ENCODE measurements around a stretch of chr3.

GRCh38 chr3:120402566-120403105, 48.2 kb downstream of the FSTL1 start:
- PRO-cap, result no peak
CAGE:
- cytosol, long polyA plus RNA, result no peak
- long polyA plus RNA, result no peak
- nucleus, long polyA plus RNA, result no peak

DNA sequence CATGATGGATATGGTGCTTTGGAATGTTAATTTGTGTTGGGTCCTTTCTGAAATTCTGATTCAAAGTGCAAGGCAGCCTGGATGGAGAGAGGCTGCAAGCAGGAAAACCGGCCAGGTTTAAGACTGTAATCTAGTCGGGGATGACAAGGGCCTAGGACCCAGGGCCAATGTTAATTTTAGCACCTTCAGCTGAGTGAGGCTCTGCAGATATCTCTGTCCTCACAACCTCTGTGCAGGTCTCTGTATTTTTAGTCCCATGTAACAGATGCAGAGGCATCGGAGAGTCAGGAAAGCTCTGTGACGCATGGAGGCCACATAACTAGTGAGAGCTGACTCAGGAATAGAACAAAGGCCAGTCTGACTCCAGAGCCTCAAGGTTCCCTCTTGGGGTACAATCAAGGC, 31.1 kb downstream of the FSTL1 start:
- PRO-cap, result no peak
CAGE:
- cytosol, long polyA plus RNA, result no peak
- long polyA plus RNA, result no peak
- nucleus, long polyA plus RNA, result no peak

DNA sequence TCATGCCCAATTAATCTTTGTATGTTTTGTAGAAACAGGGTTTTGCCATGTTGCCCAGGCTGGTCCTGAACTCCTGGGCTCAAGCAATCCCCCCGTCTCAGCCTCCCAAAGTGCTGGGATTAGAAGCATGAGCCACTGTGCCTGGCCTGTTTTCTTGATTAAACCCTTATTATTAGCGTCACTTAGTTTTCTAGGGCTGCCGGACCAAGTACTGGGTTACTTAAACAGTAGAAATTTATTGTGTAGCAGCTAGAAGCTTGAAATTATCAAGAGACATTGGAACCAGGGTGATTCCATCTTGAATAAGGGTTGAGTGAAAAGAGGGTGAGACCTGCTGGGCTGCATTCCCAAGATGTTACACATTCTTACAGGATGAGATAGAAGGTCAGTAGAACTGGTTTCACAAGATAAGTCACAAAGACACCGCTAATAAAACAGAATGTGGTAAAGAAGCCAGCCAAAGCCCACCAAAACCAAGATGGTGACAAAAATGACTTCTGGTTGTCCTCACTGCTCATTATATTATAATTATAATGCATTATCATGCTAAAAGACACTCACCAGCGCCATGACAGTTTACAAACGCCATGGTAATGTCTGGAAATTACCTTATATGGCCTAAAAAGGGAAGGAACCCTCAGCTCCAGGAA, 18.7 kb upstream of the FSTL1 start:
- PRO-cap, result no peak
CAGE:
- cytosol, long polyA plus RNA, result no peak
- long polyA plus RNA, result no peak
- nucleus, long polyA plus RNA, result no peak

DNA sequence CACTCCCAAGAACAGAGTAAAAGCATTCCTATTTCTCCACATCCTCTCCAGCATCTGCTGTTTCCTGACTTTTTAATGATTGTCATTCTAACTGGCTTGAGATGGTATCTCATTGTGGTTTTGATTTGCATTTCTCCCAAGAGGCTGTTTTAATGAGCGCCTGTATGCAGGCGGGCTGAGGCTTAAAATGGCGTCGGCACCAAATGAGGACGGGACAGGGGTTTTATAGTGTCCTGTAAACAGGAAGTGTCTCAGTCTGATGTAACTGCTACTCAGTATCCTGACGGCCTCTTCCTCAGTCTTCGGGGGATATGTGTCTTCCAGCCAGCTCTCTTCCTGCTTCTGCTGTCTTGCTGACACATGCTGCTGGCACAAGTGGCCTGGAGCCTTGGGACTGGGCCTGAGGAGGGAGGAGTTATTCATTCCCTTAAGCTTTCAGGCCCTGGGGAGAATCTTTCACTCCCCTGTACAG, 19.6 kb downstream of the NDUFB4 start:
- PRO-cap, result no peak
CAGE:
- cytosol, long polyA plus RNA, result no peak
- long polyA plus RNA, result no peak
- nucleus, long polyA plus RNA, result no peak

DNA sequence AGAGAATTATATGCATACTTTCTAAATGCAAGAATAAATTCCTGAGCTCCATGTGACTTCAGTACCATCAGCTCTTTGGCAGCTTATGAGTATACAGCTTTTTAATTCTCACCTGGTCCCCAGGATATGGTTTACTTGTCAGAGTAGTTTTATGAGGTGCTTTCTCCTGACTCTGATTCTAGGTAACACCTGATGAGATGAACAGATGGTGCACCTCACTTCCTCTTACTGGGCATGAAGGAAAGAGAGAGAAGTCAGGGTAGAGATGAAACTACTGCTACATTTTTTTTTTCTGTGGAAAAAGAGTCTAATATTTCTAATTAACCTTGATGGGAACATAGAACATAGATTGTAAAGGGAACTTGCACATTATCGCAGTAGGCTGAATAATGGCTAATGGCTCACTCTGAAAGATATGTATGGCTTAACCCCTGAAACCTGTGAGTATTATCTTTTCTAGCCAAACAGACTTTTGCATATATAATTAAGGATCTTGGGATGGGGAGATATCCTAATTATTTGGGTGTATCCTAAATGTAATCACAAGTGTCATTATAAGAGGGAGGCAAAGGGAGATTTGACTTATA, 2.9 kb downstream of the HGD start:
- PRO-cap, result no peak
CAGE:
- cytosol, long polyA plus RNA, result no peak
- long polyA plus RNA, result no peak
- nucleus, long polyA plus RNA, result no peak

GRCh38 chr3:120693639-120694165, 11.7 kb upstream of the HGD start:
- PRO-cap, result no peak
CAGE:
- cytosol, long polyA plus RNA, result no peak
- long polyA plus RNA, result no peak
- nucleus, long polyA plus RNA, result no peak

DNA sequence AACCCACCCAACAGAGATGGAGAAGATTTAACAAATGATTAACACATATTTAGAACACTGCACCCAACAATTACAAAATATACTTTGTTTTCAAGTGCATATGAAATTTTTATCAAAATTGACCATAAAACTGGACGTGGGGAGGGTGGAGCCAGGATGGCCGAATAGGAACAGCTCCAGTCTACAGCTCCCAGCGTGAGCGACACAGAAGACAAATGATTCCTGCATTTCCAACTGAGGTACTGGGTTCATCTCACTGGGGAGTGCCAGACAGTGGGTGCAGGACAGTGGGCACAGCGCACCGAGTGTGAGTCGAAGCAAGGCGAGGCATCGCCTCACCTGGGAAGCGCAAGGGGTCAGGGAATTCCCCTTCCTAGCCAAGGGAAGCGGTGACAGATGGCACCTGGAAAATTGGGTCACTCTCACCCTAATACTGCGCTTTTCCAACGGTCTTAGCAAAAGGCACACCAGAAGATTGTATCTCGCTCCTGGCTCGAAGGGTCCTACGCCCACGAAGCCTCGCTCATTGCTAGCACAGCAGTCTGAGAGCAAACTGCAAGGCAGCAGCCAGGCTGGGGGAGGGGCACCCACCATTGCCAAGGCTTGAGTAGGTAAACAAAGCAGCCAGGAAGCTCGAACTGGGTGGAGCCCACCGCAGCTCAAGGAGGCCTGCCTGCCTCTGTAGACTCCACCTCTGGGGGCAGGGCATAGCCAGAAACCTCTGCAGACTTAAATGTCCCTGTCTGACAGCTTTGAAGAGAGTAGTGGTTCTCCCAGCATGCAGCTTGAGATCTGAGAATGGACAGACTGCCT, 23.0 kb downstream of the RABL3 start:
- PRO-cap, result no peak
CAGE:
- cytosol, long polyA plus RNA, result no peak
- long polyA plus RNA, result no peak
- nucleus, long polyA plus RNA, result no peak

- PRO-cap, result no peak
CAGE:
- cytosol, long polyA plus RNA, result no peak
- long polyA plus RNA, result no peak
- nucleus, long polyA plus RNA, result no peak
These were observed 7.9 kb downstream of the GTF2E1 start for GRCh38 chr3:120750345-120750991.

- PRO-cap, result no peak
CAGE:
- cytosol, long polyA plus RNA, result no peak
- long polyA plus RNA, result no peak
- nucleus, long polyA plus RNA, result no peak
These were observed 1.6 kb downstream of the STXBP5L start for GRCh38 chr3:120909476-120910037.

GRCh38 chr3:121601058-121601848, 8.1 kb downstream of the FBXO40 start:
- PRO-cap, result no peak
CAGE:
- cytosol, long polyA plus RNA, result no peak
- long polyA plus RNA, result no peak
- nucleus, long polyA plus RNA, result no peak

GRCh38 chr3:121659107-121660104, 1.3 kb downstream of the HCLS1 start:
- PRO-cap, result no peak
CAGE:
- cytosol, long polyA plus RNA, result no peak
- long polyA plus RNA, result no peak
- nucleus, long polyA plus RNA, result no peak

GRCh38 chr3:121726784-121727294, 22.7 kb downstream of the GOLGB1 start:
- PRO-cap, result no peak
CAGE:
- cytosol, long polyA plus RNA, result no peak
- long polyA plus RNA, result no peak
- nucleus, long polyA plus RNA, result no peak

DNA sequence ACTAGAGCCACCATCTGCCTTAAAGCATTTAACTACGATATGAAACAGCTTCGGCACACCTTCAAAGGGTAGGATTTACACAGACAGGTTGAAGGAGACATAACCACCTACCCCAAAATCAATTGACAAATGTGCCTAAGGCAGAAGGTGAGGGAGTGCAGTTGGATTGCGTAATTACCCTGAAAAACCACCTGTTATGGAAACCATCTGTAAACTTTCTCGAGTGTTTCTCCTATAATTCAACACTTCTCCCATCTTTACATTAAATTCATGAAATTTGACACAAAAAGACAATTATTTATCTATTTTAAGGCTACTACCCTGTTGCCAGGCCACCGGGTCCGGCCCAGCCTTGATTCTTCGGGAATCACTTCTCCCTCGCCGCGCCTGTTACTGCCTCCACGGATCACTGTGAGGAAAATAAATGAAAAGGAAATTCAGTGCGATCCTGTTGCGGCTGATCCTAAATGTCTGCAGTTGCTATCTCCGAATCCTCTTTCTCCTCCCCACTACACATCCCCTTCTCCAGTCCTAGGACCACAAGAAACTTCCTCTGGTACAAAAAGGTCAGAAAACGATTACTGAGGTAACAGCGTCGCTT, 689 bp downstream of the IQCB1 start:
- PRO-cap, result no peak
CAGE:
- cytosol, long polyA plus RNA, result no peak
- long polyA plus RNA, result start-site peak on the minus strand centred at position 361 of the sequence, 89 bp wide, 19 and 22 reads in 2 replicates
- nucleus, long polyA plus RNA, result no peak

GRCh38 chr3:122077974-122078988, 23.1 kb downstream of the CD86 start:
- PRO-cap, result no peak
CAGE:
- cytosol, long polyA plus RNA, result no peak
- long polyA plus RNA, result no peak
- nucleus, long polyA plus RNA, result no peak

GRCh38 chr3:122105709-122105998, 50.5 kb downstream of the CD86 start:
- PRO-cap, result no peak
CAGE:
- cytosol, long polyA plus RNA, result no peak
- long polyA plus RNA, result no peak
- nucleus, long polyA plus RNA, result no peak

GRCh38 chr3:122443452-122444262, 27.8 kb upstream of the WDR5B start:
- PRO-cap, result no peak
CAGE:
- cytosol, long polyA plus RNA, result no peak
- long polyA plus RNA, result no peak
- nucleus, long polyA plus RNA, result no peak

DNA sequence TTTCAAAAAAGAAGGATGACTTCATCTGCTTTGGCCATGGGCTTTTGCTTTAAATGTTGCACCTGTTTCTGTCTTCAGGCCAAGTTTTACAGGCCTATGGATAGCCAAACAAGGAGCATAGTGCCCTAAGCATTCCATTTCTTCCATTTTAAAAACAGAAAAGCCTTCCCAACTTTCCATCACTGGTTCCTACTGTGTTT, 3.3 kb downstream of the PARP9 start:
- PRO-cap, result no peak
CAGE:
- cytosol, long polyA plus RNA, result no peak
- long polyA plus RNA, result no peak
- nucleus, long polyA plus RNA, result no peak

- PRO-cap, result no peak
CAGE:
- cytosol, long polyA plus RNA, result no peak
- long polyA plus RNA, result no peak
- nucleus, long polyA plus RNA, result no peak
These were observed 34.2 kb upstream of the PARP14 start for GRCh38 chr3:122646185-122647003.

GRCh38 chr3:122727852-122728119, 47.1 kb downstream of the PARP14 start:
- PRO-cap, result no peak
CAGE:
- cytosol, long polyA plus RNA, result no peak
- long polyA plus RNA, result no peak
- nucleus, long polyA plus RNA, result no peak

GRCh38 chr3:122789482-122790798, 3.7 kb downstream of the HSPBAP1 start:
- PRO-cap, result no peak
CAGE:
- cytosol, long polyA plus RNA, result no peak
- long polyA plus RNA, result no peak
- nucleus, long polyA plus RNA, result no peak